ENCODE results near the gene CASZ1.

DNA sequence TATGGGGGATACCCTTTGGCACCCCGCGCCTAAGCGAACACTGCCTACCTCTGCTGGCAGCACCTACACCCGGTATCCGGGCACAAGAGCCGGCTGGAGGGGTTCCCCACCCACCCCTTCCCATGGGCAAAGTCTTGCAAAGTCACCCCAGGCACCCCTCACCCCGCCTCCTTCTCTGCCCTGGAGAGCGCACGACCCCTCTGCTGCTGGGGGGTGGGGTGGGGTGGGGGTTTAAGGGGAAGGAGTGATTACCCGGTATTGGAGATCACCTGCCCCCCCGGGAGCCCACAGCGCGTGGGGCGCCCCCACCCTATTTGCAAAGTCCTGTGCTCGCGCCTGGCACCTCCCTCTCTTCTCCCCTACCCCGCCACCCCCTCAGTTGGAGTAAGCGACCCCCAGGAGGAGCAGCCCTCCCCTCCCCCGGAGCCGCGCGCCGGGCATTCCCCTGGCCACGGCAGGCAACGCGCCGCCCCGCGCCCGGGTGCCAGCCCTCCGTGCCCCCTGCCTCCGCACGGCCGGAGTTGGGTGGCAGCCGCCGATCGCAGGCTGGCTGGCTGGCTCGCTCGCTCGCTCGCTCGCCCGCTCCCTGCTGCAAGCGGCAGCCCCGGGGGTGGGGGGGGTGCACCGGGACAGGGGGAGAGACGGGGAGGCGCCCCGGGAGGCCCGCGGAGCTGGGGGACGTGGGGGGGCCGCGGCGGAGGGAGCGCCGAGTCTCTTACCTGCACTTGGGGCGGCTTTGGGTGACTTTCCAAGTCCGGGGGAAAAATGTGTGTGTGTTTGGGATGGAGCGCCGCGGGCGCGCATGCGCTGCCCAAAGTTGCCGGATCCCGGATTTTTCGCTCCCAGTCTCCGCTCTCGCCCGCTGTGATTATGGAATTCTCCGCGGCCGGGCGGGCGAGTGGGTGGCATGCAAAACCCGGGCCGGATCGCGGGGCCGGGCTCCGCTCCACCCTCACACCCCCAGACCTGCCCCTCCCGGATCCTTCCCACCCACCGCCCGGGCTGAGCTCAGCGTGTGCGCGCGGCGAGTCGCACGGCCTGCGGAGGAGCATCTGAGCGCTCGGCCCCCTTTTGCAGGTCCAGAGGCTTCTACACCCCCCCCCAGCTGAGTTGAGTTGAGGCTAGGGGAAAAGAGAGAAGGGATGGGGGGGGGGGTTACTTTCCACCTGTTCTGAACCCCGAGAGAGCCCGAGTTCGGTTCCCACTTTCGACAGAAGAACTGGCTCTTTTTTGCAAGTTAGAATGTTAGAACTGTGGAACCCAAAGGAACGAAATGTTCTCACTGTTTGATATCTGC lies at the start of gene CASZ1:
Gene CASZ1 (minus strand): TSS at position 802 of the 1,297 bp plus-strand sequence.
- PRO-cap, result no peak

GRCh38 chr1:10856057-10856413 lies 59.6 kb upstream of the CASZ1 start:
- PRO-cap, result no peak

DNA sequence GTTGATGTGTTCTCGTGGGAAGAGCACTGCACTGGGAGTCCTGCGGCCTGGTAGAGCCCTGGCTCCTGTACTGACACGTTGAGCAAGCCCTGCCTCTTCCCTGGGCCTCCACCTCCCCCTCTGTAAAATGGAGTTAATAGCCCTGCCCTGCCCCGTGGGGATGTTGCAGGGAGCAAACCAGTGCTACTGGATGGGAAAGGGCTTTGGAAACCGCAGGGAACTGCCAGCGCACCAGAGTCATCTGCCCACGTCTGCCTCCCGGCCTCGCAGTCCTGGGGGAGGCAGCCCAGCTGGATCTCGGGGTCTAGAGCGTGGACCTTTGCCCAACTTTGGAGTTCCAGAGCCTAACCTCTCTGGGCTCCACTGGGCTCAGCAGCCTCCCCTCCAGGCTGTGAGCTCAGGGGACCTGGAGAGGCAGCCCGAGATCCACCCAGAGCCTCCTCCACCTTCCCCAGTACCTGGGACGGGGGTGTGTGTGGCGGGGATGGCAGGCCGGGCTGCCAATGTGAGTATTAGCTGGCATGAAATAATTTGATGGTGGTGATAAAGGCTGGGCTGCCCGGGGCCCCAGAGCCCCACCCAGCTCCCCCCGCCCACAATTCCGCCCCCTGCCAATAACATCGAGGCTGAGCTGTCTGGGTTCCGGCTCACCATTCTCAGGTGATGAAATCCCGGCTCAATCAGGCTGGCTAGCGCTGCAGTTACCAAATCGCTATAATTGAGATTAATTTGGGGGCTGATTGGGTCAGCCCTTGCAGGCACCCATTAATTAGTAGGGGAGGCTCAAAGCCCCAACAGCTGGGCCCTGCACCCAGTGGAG lies 81.8 kb downstream of the C1orf127 start:
- PRO-cap, result no peak

GRCh38 chr1:10939995-10940536 lies 41.8 kb downstream of the C1orf127 start:
- PRO-cap, result no peak

- PRO-cap, result no peak
These were observed 1.3 kb downstream of the SRM start for GRCh38 chr1:11058381-11058971.

- PRO-cap, result no peak
These were observed 15.4 kb downstream of the ANGPTL7 start for GRCh38 chr1:11204347-11205224.

- PRO-cap, result no peak
These were observed 5.2 kb upstream of the UBIAD1 start for GRCh38 chr1:11267694-11268215.

GRCh38 chr1:11352858-11353200 lies 79.8 kb downstream of the UBIAD1 start:
- PRO-cap, result no peak

GRCh38 chr1:11701534-11702175 lies 10.1 kb downstream of the DRAXIN start:
- PRO-cap, result no peak

DNA sequence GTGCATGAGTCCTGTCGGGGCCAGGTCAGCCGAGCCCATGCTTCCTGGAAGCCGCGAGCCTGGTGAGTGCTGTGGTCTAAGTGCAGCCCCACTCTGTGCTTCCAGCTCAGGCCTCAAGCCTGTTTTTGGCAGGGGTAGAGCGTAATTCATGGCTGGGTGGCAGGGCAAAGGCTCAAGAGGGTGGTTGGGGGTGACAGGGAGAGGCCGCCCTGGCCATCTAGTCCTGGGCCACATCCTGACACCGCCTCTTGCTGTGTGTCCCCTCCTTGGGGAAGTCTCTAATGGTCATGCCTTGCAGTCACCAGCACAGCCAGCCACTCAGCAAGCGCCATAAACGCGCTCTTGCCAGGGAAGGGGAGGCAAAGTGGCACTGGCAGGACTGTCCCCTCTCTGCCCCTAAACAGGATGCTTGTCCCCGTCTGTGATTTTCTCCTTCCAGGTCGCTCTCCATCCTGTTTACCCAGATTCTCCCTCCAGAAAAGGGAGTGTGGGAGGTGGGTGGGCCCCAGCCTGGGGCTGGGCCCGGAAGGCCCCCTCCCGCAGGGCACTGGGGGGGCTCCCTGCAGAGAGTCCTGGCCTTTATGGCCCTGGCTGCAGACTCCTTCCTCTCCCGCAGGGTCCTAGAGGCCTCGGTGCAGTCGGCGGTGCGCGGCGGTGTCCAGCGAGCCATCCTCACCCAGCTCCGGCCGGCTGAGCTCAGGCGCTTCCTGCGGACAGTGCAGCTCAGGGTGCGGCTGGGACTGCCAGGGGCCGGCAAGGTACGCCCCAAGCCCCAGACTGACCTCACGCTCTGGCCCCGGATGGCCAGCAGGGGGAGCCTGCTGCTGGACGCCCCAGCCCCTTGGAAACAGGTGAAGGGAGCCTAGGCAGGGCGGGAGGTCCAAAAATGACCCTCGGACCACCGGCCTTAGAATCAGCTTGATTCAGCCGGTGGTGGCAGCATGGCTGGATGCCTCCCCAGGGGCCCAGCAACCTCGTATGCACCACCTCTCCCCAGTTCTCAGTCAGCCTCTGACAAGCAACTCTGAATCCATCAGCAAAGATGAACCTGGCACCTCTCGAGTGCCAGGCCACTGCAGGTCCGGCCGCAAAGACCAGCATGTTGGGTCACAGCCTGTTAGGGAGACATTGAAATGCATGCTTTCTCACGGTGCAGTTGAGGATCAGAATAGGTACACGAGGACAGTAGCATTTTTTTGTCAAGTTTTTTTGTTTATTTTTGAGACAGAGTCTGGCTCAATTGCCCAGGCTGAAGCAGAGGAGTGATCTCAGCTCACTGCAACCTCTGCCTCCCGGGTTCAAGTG lies 20.8 kb downstream of the MTHFR start:
- PRO-cap, result no peak

GRCh38 chr1:11794930-11796190 lies 10.4 kb downstream of the MTHFR start:
- PRO-cap, result no peak

DNA sequence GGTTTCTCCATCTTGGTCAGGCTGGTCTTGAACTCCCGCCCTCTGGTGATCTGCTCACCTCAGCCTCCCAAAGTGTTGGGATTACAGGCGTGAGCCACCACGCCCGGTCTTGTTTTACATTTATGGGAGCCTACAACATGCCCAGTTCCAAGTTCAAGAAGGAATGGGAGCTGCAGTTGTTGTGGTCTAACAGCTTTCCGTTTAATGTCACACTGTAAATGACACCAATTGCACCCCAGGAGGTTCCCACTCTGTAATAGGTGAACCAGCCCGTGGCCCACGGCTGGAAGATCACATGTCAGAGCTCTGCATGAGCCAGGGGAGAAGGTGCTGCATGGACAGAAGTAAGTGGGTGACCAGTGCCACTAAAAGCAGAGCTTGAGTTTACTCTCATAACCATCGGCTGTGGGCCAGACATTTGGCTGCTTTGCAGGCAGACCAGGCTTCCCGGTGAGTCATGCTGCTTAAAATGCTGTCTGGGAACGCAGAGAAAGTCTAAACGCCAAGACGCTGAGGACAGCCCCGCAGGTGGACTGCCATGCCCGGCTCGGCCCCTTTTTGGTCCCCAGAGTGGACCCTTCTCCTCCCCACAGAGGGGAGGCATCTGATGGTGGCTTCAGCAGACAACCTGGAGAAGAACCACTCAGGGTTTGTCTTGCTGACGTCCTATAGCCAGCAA lies 7.5 kb downstream of the KIAA2013 start:
- PRO-cap, result no peak

- PRO-cap, result no peak
These were observed 5.5 kb upstream of the MFN2 start for GRCh38 chr1:11974528-11975322.

DNA sequence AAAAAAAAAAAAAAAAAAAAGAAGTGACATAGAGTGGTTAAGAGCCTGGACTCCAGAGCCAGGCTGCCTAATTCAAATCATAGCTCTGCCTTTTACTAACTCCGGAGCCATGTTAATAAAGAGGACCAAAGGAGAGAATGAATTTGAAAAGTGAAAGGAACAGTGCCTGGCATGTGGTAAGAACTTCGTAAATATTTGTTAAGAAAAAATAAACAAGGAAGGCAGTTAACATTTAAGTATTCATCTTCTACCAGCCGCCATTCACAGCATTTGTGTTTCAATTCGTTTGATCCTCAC lies 11.6 kb downstream of the MFN2 start:
- PRO-cap, result no peak

GRCh38 chr1:12001980-12002465 lies 17.3 kb upstream of the MIIP start:
- PRO-cap, result no peak

GRCh38 chr1:12190776-12191486 lies 24.1 kb downstream of the TNFRSF1B start:
- PRO-cap, result no peak

DNA sequence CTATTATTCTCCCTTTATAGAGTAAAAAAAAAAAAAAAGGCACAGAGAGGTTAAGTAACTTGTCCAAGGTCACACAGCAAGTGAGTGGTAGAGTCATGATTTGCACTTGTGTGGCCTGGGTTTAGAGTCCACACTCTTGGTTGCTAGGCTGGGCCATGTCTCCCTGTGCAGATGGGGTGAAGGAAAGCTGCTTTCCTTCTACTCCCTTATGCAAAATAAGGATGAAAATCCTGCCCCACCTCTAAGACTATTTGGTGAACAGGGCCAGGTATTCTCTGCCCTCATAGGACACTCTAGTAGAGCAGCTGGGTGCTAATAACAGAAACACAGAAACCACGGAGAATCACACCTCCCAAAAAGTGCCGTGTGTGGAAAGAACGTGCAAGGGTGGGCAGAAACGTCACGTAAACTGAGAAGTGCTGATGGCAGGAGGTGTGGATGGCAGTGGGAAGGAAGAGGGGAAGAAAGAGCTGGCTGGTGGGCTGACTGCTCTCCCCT lies 28.3 kb upstream of the VPS13D start:
- PRO-cap, result unidirectional peak, plus-strand start at position 444 of the sequence

DNA sequence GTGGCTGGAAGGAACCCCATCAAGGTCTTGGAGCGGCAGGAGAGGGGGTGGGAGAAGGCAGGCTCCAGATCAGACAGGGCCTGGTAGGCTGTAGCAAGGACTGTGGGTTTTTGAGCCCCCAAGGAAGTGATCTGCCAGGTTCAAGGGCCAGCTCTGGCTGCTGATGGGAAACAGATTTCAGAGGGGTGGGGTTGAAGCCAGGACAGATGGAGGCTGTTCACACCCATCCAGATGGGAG lies 24.6 kb upstream of the VPS13D start:
- PRO-cap, result no peak

GRCh38 chr1:12464574-12465146 lies 153.3 kb downstream of the DHRS3 start:
- PRO-cap, result no peak

- PRO-cap, result no peak
These were observed 30.2 kb downstream of the DHRS3 start for GRCh38 chr1:12587664-12588353.

Data from colic lymph node (tissue), 1 donor.